M059J (cell line): Measurements from ENCODE around the gene CMTM6.

DNA sequence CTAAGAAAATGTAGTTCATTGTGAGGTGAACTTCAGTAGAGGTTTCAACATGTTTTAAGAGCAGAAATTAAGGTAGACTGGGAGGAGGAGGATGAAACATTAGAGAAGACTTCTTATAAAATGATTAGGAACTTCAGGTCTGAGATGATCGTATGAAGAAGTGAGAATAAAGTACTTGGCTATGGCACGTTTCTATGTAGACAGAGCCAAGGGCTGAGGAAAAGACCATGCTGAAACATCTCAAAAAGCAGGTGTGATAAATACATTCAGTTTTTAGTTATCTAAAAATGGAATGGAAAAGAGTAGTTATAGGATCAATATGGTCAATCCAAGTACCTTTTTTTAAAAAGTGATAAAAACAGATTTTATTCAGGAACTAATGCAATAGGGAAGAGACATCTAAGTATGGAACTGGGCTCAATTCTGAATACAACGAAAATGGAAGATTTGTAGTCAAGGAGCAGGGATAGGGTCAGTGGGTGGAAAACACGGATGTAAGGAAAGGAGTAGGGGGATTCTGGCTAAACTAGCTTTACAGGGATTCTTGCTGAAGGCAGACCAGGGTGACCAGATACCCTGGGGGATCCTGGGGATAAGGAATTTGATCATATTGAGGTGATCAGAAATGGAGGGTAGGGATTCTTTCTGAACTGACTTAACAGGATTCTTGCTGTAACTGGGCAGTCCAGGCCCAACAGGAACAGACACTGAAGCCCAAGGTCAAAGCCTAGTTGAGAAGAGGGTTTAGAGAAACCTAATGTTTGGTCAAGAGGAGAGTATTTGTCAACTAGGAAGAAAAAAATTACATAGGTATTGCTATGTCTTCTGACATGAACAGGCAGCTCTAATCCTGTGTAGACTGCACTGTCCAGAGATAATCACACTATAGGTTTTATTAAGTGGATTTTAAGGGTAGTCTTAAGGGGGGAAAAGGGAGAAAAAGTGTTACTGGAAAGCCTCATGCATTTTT is 37.9 kb downstream of the STT3B start:
- RAMPAGE, long total RNA, result no peak

DNA sequence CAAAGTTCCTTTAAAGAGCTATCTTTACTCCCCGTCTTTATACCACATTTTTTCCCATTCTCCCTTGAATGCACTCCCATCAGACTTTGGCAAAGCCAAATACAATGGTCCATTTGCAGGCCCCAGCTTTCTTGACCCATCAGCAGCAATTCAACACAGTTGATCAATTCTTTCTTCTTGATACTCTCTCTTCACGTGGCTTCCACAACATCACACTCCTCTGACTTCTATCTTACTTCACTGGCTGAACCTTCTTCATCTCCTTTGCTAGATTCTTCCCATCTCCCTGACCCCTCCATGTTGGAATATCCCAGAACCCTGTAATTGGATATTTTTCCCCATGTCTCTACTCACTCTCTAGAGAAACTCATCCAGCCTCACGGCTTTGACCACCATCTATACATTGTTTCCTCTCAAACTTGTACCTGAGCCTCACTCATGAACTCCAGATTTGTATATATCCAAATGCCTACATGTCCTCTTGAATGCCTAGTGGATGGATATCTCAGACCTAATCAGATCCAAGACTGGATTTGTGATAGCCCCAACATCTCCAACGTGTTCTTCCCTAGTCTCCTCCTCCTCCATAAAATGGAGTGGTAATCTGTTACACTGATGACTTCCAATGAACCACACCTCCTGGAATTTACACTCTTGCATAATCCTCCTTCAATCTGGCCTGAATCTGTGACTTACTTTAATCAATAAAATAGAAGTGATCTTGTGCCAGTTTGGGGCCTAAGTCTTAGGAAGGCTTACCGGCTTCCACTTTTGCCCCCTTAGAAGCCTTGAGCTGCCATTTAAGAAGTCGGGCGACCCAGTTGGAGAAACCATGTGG is 163.9 kb downstream of the STT3B start:
- RAMPAGE, long total RNA, result no peak

GRCh38 chr3:31704864-31705296 is 172.2 kb downstream of the STT3B start:
- RAMPAGE, long total RNA, result no peak

- RAMPAGE, long total RNA, result no peak
Measured at GRCh38 chr3:31747625-31748474, 215.1 kb downstream of the STT3B start.

GRCh38 chr3:31917429-31917856 is 63.6 kb downstream of the OSBPL10 start:
- RAMPAGE, long total RNA, result no peak

GRCh38 chr3:31957137-31957619 is 23.9 kb downstream of the OSBPL10 start:
- RAMPAGE, long total RNA, result no peak

GRCh38 chr3:31959763-31960919 is 20.9 kb downstream of the OSBPL10 start:
- RAMPAGE, long total RNA, result no peak

- RAMPAGE, long total RNA, result no peak
Measured at GRCh38 chr3:32045194-32045913, 61.1 kb upstream of the GPD1L start.

- RAMPAGE, long total RNA, result no peak
Measured at GRCh38 chr3:32120418-32120756, 14.0 kb downstream of the GPD1L start.

DNA sequence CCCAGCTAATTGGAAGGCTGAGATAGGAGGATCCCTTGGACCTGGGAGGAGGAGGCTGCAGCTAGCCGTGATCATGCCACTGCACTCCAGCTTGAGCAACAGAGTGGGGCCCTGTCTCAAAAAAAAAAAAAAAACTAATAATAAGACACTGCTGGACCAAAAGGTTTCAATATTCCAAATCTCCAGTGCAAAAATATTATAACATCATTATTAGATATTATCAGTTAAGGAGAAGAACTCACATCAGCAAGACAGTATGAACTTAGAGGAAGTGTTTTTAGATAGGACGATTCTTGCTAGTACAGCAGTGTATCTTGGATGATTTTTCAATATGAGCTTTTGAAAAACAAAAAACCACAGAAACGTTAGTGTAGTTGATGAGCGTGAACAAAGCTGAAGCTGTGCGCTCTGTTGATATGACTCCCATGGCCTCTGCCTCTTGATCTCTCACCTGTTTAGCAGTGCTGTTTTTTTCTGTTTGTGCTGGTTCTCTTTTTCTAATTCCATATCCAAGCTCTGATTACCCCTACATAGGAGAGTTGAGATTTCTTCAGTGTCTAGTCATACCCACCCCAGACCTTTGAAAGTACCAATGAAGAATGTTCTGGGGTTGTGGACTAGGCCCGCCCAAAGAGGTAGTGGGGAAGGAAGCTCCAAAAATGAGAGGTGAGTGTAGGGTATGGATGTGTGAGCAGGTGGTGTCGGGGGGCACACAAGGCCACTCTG is 20.2 kb upstream of the CMTM7 start:
- RAMPAGE, long total RNA, result no peak

DNA sequence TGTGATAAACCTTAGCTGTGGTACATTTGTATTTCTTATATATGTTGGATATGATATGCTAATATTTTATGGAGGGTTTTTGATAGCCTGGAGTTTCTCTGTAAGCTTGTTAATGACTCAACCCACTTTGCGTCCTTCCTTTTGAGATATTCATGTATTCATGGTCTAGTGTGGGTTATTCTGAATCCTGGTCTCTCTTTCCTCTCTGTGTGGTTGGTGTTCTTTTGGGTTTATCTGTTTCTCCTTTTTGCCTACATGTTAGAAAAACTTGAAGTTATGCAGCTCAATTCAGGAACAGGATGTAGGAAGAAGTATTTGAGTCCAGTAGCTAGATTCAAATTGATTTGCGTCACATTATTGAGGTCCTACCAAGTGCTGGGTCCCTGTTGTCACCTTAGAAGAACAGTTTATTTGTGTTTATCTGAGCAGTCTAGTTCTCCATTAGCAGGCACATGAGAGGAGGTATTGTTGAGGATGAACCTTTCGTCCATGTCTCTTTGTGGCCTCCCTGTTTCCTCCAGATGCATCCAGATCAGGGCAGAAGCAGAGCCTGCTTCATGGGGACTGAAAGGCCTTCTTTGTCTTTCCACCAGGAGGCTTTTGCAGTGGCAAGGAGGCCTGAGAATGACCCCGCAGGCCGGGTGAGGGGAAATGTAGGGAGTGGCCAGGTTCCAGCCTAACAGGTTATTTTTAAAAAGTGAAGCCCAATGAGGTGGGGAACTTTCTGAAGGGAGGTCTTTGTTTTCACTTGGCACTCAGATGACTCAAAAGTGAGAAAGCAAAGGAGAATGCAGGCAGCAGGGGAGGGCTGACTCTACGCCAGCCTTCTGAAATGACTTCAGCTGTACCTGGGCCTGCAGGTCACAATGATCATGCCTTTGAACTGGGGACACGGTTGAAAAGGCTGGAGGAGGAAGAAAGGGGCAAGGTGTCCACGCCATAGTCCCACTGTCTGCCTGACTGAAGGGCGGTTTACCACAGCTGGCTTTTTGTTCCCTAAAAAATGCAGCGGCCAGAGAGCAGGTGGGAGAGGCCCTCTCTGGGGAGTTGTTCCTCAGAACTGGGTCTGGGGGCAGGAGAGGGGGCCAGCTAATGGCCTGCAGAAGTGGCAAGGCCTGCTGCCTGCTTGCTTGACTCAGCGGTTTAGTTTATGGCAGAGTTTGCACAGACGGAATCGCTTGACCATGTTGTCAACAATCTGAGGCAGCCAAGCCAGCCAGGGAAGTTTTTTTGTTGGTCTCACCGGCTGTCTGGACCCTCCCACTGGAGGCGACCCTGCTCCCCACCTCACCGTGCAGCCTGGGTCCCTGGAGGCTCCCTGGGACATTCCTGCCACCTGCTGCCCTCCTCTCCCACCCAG is 28.5 kb downstream of the CMTM7 start:
- RAMPAGE, long total RNA, result no peak

- RAMPAGE, long total RNA, result no peak
Measured at GRCh38 chr3:32421870-32422800, 30.5 kb downstream of the CMTM7 start.

DNA sequence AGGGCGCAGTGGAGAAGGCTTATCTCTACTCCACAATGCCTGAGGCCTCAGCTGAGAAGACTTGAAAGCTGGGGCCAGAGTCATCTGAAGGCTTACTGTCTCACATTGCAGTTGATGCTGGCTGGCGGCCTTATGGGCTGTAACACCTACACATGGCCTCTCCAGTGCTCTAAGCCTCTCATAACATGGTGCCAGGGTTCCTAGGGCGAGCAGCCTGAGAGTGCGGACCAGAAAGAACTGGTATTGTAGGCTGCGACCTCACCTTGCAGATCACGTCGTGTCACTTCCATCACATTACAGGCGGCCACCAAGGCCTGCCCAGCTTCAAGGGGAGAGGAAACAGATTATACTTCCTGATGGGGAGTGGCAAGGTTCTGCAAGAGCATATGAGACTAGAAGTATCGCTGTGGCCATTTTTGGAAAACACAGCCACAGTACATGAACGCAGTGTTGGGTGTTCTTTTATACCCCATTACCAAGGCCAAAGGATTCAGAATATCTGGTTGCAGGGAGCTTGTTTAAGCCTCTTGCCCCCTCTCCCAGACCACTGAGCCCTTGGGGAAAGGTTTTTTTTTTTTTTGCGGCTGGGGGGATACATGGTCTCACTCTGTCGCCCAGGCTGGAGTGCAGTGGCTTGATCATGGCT is 32.5 kb downstream of the CMTM7 start:
- RAMPAGE, long total RNA, result no peak

DNA sequence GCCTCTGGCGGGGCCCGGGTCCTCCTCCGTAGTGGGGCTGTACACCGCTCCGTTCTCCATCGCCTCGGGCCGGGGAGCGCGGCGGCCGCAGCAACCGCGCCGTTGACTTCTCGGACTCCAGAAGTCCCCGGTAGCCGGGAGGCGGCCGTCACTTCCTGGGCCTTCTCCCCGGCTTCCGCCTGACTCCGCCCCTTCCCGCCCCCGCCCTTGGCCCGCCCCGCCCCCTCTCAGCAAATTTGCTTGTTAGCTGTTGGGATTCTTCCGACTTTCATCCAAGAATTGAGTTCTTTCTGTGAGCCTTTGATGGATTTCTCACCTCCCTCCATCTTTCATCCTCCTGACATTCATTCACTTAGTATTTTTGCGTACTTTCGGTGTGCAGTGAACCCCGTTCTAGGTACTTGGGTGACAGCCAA is at the start of gene CMTM6:
CMTM6 (minus strand) TSS at position 167 of the 416 bp plus-strand sequence.
- RAMPAGE, long total RNA, result no peak

DNA sequence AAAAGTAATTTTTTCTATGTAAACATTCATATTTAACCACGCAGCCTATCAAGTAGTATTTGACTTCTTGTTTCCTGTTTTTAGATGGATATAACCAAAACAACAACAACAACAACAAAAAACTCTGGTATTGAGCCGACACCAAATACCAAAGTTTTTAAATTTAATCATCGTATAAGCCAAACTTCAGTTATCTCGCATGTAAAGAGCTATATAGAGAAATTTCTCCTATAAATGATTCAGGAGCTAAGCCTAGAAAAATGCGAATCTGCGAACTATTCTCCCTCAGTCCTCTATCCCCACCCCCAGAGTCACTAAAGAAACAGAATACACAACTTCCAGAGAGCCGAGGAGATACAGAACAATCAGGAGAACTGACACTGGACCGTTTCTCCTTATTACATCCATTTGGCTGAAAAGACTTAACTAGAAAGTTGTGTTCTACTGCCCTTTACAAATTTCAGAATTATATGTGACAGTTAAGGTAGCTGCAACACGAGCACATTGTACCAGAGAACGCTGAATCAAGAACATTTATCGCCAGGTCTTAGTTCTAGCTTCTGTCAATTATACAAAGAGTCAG is 1.2 kb downstream of the DYNC1LI1 start:
- RAMPAGE, long total RNA, result no peak

DNA sequence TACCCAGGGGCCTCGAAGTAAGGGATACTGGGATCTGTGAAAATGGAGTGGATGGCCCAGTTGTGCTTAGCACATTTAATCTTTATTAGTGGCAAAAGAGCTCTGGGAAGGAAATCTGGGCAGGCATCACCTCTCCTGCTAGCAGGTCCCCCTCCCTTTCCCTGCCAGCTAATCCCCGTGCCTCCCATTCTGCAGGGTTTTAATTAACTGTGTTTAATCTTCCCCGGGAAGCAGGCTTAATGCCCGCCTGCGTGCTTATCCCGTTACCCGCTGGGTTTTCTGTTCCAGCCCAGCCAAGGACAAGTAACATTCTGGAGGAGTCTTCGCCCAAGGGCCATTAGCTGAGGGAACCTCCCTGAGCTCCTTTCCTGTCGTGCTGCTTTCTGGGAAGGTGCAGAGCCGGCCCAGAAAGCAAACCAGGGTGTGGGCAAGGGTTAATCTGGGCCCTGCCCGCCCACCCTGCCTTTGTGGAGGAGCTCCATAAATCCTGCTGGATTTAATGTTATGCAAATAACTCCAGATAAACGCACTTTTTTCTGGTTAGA is 25.7 kb downstream of the TRIM71 start:
- RAMPAGE, long total RNA, result no peak

DNA sequence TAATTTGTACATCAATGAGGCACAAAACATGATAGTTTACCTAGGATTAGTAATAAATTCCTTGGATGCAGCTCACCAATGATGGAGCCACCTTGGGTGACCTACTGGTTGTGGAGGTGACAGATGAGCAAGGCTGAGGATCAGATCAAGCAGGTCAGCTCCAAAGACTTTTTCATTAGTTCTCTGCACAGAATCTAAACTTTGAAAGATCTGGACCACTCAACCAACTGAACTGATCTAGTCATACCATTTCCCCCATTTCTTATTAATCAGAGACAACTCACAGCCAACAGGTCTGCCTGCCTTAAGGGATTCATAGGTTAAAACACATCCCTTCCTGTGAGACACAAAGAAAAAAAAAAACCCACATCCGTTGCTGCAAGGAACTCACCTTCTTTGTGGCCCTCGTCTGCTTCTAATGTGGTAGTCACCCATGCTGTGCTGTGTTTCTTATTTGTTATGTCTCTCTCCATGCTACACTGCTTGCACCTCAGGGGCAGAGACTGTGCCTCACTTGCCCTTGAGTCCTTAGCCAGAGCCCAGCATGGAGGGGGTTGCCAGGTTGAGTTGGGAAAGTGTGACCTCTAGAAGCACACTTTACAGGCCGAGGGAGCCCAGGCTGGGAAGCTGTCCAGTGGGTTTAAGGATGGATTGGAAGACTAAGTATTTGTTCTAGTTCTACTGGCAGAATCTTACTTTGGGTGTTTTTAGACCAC is 49.2 kb downstream of the GLB1 start:
- RAMPAGE, long total RNA, result no peak

DNA sequence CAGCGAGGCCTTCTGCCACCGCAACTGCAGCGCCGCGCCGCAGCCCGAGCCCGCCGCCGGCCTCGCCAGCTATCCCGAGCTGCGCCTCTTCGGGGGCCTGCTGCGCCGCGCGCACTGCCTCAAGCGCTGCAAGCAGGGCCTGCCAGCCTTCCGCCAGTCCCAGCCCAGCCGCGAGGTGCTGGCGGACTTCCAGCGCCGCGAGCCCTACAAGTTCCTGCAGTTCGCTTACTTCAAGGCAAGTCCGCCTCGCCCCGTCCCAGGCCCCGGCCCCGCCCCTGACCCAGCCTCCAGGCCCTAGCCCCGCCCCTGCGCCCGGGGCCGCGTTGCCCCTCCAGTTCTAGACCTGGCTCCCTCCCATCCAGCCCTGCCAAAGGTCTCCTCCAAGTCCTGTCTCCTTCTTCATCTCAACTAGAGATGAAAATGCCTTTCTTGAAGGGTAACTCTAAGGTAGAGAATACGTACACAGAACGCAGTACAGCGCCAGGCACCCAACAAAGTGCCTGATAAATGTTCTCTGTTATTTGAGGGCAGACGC is 567 bp downstream of the CRTAP start:
- RAMPAGE, long total RNA, result no peak

DNA sequence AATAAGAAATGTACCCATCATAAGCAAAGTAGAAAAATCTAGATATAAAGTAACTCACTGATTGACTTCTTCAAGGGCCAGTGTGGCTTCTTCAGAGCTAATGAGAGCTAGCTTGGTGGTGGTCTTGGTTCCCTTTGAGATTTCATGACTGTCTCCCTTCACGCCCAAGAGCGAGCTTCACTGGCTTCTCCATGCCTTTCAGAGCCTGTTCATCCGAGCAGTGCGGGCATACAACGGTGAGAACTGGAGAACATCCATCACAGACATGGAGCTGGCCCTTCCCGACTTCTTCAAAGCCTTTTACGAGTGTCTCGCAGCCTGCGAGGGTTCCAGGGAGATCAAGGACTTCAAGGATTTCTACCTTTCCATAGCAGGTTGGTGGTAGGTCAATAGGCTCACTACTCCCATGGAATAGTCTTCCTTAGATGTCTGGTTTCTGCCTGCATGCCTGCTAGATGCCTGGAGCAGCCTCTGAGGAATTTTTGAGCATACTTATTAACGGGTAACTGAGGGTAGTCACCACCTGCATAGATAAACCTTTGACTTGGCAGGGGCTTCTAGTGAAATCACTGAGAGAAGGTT is 10.5 kb downstream of the CRTAP start:
- RAMPAGE, long total RNA, result no peak

- RAMPAGE, long total RNA, result no peak
Measured at GRCh38 chr3:33380491-33380895, 59.7 kb downstream of the UBP1 start.